AG10803 (cell line): ENCODE measurements around the gene NAXD.

- RRBS: no CpG with 5 or more reads among the region's 2 CpGs
These were observed 88.3 kb upstream of the IRS2 start for GRCh38 chr13:109874820-109875019.

- RRBS: no CpG with 5 or more reads among the region's 6 CpGs
These were observed 152.2 kb upstream of the IRS2 start for GRCh38 chr13:109938532-109939127.

DNA sequence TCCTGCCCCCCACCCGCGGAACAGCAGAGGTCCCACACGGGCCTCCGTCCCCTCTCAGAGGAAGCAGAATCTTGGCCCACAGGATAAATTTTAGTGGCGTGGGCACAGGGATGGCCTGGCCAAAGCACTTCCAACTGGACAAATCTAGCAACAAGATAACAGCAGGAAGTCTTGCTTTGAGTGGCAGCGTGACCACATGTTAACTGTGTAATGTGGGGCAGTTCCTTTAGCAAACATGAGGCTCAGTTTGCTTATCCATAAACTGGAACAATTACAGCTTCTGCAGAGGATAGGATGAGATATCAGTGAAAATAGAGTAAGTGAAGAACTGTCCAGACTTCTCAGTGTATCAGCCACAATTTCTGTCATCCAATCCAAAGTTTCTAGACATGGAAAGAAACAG, 238.0 kb upstream of the IRS2 start:
- RRBS: no CpG with 5 or more reads among the region's 6 CpGs

DNA sequence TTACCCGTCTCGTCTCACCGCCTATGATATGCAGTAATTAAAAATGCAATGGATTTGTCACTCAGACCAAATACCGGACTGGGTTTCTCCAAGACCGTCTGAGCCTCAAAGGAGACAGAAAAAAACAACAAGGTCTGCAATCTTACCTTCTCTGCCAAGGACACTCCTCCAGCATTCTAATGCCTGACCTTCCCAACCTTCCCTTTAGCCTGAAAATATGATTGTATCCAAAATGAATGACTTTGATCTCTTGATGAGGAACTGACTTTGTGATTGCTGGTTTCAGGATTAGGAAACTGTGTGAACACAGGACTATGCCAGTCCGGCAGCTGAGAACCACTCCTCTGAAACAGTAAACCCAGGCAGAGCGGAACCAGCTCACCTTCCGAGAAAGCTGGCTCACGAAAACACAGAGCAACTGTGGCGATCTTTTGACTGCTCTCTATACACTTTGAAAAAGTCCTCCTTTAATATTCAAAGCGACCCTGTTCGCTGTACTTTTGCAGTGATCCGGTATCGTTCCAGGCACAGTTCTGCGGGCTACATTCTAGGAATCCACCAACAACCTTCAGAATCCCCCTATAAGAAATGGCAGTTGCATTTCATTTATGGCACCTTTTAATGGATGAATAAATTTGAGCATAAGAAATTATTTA, 258.8 kb upstream of the IRS2 start:
- RRBS: no CpG with 5 or more reads among the region's 15 CpGs

DNA sequence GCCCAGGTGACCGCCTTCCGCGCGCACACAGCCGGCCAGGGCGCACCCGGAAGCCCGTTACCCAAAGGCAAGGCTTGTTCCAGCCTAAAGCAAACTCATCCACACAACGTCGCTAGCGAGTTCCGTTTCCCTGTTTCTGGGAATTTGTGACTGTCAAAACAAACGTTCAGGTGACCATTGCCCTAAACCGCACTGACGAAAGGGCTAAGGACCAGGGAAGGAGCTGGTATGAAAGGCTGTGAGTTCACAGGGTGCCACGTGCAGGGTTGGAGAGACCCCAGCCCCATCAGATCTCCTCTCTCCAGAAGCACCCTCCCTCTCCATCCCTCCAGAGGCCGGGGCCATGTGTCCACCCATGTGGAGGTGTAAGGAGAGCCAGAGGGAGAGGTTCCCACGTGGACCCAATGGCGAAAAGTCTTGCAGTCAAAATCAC, 168.4 kb downstream of the COL4A1 start:
- RRBS: no CpG with 5 or more reads among the region's 19 CpGs

- RRBS: no CpG with 5 or more reads among the region's 13 CpGs
These were observed 145.9 kb downstream of the COL4A1 start for GRCh38 chr13:110160954-110161600.

DNA sequence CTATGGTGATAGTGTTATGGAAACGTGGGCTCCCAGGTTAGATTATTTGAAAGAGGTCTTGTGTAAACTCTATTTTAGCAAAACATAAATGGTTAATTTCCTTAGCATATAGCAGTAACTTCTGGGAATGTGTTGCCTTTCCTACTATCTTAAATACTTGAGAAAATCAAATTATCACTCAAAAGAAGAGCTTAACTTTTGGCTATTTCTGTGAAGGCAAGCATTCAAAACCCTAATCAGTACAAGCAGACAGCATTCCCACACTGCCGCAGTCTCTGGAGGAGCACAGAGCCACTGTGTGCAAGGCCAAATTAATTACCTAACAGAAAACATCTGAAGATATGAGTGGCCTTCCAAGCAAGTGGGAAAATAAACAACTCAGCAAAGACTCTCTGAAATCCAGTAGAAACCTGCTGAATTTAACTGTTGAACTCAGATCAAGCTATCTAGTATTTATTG, 68.2 kb downstream of the COL4A1 start:
- RRBS: no CpG with 5 or more reads among the region's 2 CpGs

DNA sequence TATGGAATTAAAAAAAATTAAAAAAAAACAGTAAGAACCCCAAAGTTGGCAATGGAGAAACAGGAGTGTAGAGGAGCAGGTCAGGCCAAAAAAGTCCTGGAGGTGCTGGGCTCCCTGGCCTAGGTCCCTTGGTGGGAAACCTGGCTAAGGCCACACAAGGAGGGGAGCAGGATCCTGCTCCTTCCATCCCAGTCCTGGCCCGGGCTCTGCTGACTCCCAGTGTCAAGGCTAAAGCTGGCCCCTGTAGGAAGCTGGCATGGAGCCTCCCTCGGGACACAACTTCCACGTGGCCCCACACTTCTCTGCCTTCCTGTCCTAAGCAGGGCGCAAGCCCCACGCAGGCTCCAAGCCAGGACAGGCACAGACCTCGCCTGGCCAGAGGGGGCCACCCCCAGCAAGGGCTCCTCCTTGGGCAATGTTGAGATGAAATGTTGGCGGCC, 66.7 kb downstream of the COL4A1 start:
- RRBS: no CpG with 5 or more reads among the region's 7 CpGs

DNA sequence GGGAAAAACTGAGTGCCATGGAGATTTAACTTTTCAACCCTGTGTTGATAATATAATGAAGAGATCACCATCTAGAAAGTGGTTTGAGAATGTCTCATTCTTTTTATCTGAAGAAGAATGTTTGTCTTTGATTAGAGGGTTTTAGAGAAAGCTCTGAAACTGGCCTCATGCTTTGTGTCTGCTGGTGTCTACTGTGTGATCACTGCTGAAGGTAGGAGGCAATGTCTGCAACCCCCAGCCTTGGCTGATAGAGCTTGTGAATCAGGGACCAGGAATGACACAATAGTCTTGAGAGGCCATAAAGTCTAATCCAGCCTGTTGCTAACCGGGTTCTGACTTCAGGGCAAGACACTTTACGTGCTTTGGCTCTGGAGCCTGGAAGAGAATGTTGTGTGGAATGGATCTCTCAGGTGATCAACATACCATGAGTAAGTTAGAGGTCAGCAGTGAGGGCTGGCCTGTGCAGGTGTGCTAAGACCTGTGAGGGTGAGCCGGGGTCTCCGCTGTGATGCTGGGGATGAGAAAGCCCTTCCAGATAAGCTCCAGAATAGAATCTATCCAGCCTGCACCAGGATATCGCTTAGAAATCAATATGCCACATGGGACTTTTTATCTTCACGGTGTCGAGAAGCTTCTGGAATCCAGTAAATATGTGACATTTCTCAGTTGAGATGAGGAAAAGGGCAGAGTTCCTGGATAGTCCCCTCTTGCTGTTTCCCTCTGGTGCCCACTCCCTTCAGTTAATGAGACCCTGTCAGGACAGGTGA, 5.6 kb downstream of the COL4A2 start:
- RRBS: no CpG with 5 or more reads among the region's 7 CpGs

GRCh38 chr13:110313759-110314448, 6.8 kb downstream of the COL4A2 start:
- RRBS: no CpG with 5 or more reads among the region's 15 CpGs

GRCh38 chr13:110319448-110320662, 12.8 kb downstream of the COL4A2 start:
- RRBS: 15% methylated on average over 2 of the region's 24 CpGs

GRCh38 chr13:110328699-110329166, 21.6 kb downstream of the COL4A2 start:
- RRBS: no CpG with 5 or more reads among the region's 7 CpGs

- RRBS: no CpG with 5 or more reads among the region's 22 CpGs
These were observed 105.2 kb downstream of the COL4A2 start for GRCh38 chr13:110411960-110413092.

DNA sequence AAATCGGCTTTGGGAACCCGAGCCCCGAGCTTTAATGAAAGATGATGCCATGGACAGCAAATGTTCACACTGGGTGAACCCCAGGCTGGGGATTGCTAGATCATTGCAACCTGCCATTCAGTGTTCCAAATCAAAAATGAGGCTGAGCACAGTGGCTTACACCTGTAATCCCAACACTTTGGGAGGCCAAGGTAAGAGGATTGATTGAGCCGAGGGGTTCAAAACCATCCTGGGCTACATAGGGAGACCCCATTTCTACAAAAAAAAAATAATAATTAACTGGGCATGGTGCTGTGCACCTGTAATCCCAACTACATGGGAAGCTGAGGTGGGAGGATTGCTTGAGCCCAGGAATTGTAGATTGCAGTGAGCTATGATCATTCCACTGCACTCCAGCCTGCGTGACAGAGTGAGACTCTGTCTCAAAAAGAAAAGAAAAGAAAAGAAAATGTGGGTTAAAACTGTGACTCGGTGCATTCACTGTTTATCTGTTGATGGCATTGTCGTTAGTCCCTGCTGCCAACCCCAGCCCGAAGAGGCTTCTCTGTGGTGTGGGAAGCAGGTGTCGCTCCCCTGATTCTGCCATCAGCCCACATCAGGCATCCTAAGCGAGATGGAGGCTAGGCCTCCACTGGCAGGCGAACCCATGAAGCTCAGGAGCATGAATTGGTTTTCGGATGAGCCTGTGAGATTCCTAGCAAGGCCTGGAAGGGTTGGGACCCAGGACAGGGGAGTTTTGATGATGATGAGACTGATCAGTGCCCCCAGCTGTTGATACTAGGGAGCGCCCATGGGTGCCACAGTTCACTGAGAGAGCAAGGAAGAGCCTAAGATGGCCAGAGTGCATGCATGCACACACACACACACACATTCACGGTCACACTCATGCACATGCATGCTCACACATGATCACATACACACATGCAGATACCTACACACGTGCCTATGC, 87.5 kb downstream of the RAB20 start:
- RRBS: no CpG with 5 or more reads among the region's 15 CpGs

GRCh38 chr13:110531386-110532179, 29.9 kb downstream of the RAB20 start:
- RRBS: 100% methylated on average over 1 of the region's 16 CpGs

- RRBS: no CpG with 5 or more reads among the region's 6 CpGs
These were observed 22.8 kb downstream of the RAB20 start for GRCh38 chr13:110538507-110539361.

DNA sequence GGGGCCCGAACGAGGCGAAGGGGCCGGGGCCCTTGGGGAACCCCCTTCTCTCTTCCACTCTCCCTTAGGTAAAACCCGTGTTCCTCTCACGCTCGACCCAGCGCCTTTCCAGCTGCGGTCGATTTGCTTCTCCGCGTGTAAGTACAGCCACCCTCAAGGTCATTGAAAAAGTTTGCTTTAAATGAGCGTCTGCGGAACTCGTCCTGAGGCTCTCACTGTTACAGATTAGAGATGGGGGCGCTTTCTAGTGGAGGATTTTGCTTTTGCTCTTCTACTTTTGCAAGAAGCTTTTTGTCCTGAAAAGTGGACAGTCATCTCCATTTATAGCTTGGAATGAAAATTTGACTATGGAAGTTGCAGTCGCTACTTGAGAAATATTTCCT, 464 bp upstream of the RAB20 start:
- RRBS: 2% methylated on average over 4 of the region's 17 CpGs

DNA sequence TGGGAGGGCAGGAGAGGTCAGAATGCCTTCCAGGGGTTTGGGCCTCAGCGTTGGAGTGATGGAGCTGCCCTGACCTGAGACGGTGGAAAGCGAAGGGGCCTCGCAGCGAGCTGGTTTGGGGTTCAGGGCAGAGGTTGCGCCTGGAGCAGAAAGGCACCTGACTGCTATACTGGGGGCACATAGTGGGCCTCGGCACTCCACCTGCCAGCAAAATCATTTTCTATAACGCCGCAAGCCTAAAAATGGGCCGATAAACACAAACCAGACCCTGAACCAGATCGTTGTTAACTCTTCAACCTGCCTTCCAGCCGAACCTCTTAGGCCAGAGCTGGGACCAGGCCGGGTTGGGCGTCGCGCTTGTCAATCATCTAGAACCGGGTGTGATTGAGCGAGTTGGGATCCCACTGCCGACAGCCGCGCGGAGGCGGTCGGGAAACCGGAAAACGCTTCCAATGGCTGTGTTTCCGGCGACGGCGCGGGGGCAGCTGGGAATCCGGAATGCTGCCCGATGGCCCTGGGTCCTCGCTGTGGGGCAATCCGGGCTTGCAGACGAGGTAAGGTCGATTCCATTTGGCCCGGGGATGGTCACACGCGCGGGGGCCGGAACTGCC, at the start of gene NAXD:
Gene NAXD (plus strand): TSS at position 452 of the 611 bp plus-strand sequence.
- RRBS: 2% methylated on average over 15 of the region's 42 CpGs

GRCh38 chr13:110627236-110628174, 12.2 kb downstream of the NAXD start:
- RRBS: no CpG with 5 or more reads among the region's 17 CpGs

GRCh38 chr13:110636158-110636406, 20.7 kb downstream of the NAXD start:
- RRBS: no CpG with 5 or more reads among the region's 6 CpGs